RPMI7951 (cell line): ENCODE measurements around a stretch of chr10.

- RAMPAGE, long total RNA, result no peak
Observed at GRCh38 chr10:133336461-133336667, 332 bp downstream of the CALY start.

DNA sequence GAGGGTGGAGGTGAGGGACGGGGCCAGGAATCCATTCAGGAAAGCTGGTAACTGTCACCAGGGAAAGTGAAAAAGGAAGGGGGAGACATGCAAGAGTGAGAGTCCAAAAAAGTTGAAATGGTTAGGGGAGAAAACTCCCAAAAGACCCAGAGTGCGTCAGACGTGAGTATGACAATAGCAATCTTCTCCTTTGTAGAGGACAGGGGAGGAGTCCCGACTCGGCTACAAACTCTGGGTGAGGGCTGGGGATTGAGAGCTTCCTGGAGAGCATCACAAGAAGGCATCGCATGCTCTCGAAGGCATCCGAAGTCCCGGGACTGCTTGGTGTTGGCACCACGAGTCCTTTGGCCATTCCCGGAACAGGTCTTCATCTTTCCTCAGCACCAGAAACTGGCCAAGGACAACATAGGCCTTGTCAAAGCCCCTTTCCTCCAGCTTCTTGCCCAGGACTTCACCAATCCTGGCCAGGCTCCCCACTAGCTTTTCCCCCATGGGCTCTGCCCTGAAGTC lies 2.7 kb upstream of the PRAP1 start:
- RAMPAGE, long total RNA, result no peak

DNA sequence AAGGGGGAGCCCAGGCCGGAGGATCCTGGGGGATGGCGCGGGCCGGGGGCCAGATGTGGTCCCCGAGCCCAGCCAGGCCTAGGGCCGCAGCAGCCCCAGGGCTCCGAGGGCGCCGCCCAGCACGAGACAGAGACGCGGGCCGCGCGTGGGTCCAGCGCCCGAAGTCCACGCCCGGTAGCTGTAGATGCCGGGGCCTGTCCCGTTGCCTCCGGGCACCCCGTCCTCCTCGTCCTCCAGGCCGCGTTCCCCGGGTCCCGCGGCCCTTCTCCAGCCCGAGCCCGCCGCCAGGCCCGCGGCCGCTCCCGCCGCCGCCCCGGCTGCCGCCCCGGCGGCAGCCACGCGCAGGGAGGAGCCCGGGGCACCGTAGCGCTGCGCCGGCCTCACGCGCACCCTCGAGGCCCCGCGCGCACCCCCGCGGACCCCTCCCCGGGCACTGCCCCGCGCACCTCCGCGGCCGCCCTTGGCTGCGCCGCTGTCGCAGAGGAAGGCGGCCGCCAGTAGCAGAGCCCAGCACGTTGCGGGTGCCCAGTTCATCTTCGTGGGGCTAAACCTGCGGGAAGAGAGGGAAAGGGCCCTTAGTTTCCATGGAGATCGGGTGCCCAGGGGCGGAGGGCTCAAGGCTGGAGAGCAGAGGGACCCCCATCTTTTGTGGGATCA lies 1.1 kb downstream of the SPRN start:
- RAMPAGE, long total RNA, result no peak

GRCh38 chr10:133523505-133524089 lies 3.6 kb upstream of the CYP2E1 start:
- RAMPAGE, long total RNA, result no peak

GRCh38 chr10:133528687-133529755 lies 1.9 kb downstream of the CYP2E1 start:
- RAMPAGE, long total RNA, result no peak